Measurements from ENCODE around the genes ZNF92, VKORC1L1 and GUSB.

- PRO-cap = no peak
Observed at GRCh38 chr7:64494839-64495339, 68.0 kb downstream of the ZNF680 start.

DNA sequence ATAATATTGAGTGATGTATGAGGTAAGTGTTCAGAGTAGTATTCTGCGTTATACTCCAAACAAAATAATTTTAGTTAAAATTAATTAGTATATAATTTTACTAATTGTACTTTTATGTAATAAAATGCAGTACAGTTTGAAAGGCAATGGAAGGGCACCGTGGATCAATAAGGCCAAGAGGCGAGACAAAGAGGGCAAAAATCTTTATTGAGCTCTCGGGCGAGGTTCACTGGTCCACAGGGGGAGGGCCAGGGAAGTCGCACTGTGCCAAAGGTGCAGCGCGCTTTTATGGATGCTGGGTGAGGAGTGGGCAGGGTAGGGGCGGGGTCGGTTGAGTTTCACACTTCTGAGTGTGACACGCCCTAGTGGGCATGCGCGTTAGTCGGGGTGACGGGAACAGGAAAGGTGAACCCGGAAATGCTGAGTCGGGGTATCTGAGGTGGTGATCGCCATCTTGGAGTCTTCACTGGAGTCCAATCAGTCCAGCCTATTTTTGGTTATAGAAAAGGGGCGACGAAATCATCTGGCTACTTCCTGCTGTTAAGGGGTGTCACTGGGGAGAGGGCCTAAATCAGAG, 40.6 kb downstream of the ZNF138 start:
- PRO-cap = no peak

GRCh38 chr7:64835557-64836240, 41.5 kb downstream of the ZNF138 start:
- PRO-cap = no peak

GRCh38 chr7:65260497-65261272, 113.0 kb upstream of the ZNF92 start:
- PRO-cap = no peak

- PRO-cap = bidirectional peak, plus-strand start at chr7:65373881, minus-strand start at chr7:65373668; bidirectional peak, plus-strand start at chr7:65374158, minus-strand start at chr7:65374159; bidirectional peak, plus-strand start at chr7:65374315, minus-strand start at chr7:65374288
Observed at GRCh38 chr7:65373308-65374752, at the start of gene ZNF92. TSS of gene ZNF92 (plus strand) at chr7:65373855.

- PRO-cap = no peak
Observed at GRCh38 chr7:65745602-65746026, 127.3 kb upstream of the VKORC1L1 start.

GRCh38 chr7:65872740-65873654, at the start of gene VKORC1L1:
TSS of gene VKORC1L1 (plus strand) at chr7:65873074.
- PRO-cap = bidirectional peak, plus-strand start at chr7:65873273, minus-strand start at chr7:65872894; bidirectional peak, plus-strand start at chr7:65873462, minus-strand start at chr7:65873490

- PRO-cap = bidirectional peak, plus-strand start at chr7:65982028, minus-strand start at chr7:65982024; bidirectional peak, plus-strand start at chr7:65982330, minus-strand start at chr7:65982213
Observed at GRCh38 chr7:65981563-65982502, at the start of gene GUSB. TSS of gene GUSB (minus strand) at chr7:65982213.

GRCh38 chr7:66077617-66078510, 2.2 kb downstream of the ASL start:
- PRO-cap = no peak

DNA sequence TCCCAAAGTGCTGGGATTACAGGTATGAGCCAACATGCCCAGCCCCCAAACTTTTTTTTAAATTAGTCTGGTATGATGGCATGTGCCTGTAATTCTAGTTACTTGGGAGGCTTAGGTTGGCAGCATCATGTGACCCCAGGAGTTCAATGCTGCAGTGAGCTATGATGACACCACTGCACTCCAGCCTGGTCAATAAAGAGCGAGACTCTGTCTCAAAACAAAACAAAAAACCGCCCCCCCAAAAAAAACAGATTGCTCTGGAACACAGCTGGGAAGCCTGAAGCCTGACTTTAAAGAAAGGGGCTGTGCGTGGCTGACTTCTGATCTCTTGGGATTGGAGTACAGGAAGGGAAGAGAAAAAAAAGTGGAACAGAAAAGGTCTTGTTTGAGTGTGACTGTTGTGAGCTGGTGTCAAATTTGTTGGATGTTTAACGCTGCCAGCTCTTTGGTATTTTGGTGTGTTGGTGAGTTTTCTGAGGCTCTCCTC, 20.7 kb upstream of the TPST1 start:
- PRO-cap = no peak

DNA sequence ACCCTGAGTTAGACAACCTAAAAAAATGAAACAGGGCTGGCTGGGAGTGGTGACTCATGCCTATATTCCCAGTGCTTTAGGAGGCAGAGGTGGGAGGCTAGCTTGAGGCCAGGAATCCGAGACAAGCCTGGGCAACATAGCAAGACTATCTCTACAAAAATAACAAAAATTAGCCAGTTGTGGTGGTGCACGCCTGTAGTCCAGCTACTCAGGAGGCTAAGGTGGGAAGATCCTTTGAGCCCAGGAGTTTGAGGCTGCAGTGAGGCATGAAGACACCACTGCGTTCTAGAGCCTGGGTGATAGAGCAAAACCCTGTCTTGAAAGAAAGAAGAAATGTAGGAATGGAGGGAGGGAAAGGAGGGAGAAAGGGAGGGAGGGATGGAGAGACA, 166.1 kb downstream of the TPST1 start:
- PRO-cap = no peak

DNA sequence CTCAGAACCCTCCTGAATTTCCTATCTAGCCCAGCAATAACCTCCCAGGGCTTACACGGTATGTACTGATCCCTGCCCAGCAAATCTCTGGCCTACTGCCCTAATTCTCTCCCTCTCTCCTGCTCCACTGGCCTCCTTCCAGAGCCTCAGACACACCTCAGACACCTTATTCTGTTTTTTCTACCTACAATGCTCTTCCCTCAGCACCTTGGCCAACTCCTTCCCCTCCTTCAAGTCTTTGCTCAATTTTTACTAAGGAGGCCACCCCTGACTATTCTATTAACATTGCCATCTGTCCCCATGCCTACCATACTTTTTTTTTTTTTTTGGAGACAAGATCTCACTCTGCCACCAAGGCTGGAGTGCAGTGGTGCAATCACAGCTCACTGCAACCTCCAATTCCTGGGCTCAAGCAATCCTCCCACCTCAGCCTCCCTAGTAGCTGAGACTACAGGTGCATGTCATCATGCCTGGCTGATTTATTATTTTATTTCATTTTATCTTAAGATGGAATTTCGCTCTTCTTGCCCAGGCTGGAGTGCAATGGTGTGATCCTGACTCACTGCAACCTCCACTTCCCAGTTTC, 180.6 kb downstream of the TPST1 start:
- PRO-cap = no peak

DNA sequence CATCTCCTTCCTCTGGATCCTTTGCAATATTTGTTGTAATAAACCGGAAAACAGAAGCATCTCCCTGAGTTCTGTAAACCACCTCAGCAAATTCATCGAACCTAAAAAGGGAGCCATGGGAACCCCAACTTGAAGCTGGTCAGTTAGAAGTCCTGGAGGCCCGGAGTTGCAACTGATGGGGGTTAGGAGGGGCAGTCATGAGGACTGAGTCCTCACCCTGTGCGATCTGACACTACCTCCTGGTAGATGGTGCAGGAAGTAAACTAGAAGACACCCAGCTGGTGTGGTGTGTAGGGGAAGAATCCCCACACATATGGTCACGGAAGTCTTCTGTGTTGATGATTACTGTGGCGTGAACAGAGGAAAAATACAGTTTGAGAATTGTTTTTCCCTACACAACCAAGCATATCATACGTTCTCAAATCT, 164.7 kb upstream of the KCTD7 start:
- PRO-cap = no peak

- PRO-cap = no peak
Observed at GRCh38 chr7:66492459-66492973, 136.2 kb upstream of the KCTD7 start.

DNA sequence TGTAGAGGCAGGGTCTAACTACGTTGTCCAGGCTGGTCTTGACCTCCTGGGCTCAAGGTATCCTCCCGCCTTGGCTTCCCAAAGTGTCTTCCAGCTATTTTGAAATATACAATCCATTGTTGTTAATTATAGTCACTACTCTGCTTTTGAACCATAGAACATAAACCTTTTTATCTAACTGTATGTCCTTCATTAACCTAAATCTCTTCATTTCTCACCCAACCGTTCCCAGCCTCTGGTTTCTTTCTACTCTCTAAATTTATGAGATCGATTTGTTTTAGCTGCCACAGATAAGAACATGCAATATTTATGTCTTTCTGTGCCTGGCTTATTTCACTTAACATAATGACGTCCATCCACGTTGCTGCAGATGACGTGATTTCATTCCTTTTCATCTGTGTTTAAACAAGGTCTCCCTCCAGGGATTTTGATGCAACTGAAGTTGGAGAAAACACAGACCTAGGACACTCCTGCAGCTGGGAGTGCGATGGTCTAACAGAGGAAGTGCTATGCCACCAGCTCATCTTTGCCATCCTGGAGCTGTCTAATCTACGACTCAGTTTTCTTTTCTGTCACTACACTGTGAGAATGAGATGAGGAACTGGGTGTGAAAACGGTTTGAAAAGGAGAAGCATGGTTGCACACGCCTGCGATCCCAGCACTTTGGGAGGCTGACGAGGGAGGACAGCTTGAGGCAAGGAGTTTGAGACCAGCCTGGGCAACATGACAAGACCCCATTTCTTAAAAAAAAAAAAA, 1.6 kb upstream of the KCTD7 start:
- PRO-cap = no peak

- PRO-cap = no peak
Observed at GRCh38 chr7:66680786-66681374, 52.2 kb downstream of the KCTD7 start.

GRCh38 chr7:66888260-66888847, 32.7 kb upstream of the TMEM248 start:
- PRO-cap = no peak

DNA sequence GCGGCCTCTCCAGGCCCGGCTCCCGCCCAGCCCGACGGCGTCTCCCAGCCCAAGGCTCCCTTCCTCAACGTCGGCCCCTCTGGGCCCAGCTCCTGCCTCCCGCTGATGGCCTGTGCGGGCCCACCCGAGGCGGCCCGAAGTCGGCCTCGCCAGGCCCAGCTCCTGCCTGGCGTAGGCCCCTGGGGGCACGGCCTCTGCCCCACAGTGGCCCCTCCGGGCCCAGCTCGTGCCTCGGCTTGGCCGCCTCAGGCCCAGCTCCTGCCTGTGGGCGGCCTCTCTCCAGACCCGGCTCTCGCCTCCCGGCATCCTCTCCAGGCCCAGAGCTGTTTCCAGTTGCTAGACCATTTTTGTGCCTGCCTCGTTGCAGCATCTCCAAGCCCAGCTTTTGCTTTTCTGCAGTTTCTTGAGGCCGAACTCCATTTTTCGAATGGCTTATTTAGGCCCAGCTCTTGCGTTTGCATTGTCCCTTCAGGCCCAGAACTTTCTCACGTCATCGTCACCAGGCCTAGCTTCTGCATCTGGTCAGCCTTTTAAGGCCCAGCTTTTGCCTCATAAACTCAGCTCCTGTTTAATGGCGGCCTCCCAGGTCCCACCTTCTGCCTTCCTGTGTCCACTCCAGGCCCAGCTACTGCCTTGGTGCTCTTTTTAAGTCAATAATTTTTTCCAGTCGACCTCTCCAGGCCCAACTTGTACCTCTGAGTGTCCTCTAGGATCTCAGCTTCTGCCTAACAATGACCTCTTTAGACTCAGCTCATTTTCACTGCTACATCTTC, 16.5 kb upstream of the TMEM248 start:
- PRO-cap = no peak

DNA sequence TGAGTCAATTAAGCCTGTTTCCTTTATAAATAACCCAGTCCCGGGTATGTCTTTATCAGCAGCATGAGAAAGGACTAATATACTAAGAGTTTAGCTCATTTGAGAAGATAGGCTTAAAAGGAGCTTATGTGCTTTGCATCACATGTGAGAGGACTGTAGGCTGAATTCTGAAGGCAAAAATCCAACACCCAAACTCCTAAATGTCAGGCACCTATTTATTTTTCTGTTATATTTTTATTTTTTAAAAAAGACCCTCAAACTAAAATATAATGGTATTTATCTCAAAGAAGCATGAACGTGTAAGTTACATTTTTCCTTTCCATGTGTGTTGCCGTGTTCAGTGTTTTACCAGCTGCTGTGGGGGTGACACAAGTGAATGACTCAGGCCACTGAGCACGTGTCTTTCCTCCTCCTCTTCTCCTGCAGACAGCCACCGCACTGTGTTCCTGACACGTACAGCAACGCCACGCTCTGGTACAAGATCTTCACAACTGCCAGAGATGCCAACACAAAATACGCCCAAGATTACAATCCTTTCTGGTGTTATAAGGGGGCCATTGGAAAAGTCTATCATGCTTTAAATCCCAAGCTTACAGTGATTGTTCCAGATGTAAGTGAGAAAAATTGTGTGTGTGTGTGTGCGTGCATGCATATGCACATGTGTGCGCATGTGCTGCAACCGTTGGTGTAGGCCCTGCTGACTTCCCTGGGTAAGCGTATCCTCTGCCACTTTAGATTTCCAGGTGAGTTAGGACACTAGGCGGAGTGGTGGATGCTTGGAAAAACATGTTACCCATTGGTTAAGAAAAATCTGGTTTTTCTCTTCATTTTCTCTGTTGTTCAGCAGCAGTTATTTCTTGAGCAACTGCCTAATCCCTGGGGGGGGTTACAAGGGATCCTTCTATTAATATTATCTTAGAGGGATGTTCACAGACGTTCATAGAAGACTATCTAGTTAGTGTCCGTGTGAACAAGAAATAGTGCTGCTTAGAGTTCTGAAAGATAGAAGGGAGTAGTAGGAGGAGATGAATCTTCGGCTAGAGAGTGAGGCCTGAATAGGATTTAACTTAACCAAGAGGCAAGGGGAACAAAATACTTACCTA, 29.9 kb downstream of the TMEM248 start:
- PRO-cap = no peak

DNA sequence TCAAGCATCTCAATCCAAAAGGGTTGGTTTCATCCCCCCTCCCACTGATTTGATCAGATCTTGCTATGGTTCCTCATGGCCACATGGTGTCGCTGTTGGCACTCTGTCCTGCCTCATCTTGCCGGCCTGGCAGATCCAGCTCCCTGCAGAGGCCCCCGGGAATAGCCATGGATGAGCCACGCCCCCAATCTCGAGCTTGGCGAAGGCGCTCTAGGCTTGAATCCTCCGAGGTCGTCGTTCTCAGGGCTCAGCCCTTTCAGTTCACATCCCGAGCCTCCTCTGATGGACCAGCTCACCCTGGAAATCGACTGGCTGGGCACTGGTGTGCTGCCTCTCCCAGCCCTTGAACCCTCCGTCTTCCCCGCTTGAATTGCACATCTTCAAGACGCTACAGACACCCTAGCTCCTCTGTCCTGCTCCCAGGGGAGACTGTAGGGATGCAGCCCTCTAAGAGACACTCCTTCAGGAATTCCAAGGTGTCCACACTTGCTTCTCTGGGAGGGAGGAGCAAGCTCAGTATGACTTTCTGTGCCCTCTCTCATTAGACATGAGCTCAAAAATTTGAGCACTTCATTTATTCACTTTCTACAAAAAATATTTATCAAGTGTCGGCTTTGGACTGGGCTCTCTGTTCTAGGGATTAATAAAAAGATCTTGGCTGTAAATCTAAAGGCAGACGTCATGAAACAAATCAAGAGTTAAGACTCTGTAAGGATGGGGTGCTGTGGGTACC, 348.7 kb downstream of the SPDYE21 start:
- PRO-cap = no peak

Data from A673 (cell line).